ReNcell CX (cell line): ENCODE measurements around a stretch of chr9.

GRCh38 chr9:128274712-128275508 is 897 bp downstream of the GOLGA2 start:
- PRO-cap: no peak

DNA sequence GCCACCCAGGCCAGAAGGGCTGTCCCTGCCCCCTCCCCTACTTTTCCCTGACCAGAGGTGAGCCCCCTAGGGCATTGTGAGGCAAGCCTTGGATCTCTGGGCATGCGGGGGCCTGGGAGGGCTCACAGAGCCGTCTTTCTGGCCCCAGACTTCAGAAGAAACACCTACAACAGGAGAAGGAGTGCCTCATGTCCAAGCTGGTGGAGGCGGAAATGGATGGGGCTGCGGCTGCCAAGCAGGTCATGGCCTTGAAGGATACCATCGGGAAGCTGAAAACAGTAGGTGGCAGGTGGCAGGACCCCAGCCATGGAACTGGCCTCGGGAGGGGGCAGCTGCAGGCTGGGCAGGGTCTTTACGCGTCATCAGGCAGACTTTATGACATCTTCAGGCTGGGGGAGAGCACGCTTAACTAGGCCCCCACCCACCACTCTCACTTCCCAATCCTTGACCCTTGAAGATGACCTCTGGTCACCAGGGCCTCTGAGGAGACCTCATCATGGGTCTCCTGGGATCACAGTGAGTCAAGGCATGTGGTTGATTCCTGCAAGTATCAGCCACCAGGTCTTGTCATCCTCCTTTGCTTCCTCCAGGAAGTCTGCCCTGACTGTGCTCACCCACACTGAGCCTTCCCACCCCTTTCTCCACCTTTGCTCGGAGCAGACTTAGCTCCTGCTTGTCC is 17.1 kb downstream of the ODF2 start:
- PRO-cap: no peak

DNA sequence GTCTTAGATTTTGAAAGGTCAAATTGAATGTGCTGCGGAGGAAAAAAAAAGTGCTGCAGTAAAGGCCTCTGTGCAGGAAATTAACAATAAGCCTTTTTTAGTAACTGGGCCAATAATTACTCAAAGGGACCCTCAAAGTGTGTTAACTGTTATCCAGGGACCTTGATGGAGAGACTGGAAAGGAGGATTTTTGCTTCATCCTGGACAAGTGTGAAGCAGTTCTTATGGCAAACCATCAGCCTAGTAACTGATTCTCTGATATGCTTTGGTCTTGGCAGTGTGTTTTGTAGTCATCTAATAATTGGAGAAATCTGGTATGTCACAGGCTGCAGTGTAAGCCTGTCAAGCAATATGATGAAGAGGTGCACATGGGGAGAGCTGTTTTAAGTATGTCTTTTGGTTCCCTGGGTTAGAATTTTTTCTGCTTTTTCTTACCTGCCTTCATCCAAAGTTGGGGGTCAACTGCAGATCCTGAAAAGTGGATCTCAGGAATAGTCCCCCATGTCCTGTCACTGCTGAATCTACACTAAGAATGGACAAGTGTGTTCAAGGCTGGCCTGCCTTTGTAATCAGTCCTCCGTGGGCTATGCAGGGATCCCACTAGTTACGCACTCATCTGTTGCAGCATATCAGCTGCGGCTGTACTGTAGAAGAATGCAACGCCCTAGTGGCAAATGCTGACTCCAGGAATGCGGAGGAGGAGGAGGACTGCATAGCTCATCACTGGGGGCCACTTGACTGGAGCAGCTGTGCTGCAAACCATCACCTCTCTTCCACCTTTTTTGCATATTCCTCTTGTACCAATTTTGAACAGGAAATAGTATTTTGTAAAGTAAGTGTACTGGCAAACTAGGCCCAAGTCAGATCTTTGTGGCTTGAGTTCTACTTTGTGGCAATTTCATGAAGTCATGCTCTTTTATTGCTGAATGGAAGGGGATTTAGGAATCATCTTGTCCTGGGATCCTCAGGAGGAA is 1.9 kb downstream of the SPTAN1 start:
- PRO-cap: no peak

- PRO-cap: no peak
Observed at GRCh38 chr9:128555210-128555708, 2.9 kb downstream of the SPTAN1 start.

GRCh38 chr9:128558976-128559287 is 6.5 kb downstream of the SPTAN1 start:
- PRO-cap: no peak

DNA sequence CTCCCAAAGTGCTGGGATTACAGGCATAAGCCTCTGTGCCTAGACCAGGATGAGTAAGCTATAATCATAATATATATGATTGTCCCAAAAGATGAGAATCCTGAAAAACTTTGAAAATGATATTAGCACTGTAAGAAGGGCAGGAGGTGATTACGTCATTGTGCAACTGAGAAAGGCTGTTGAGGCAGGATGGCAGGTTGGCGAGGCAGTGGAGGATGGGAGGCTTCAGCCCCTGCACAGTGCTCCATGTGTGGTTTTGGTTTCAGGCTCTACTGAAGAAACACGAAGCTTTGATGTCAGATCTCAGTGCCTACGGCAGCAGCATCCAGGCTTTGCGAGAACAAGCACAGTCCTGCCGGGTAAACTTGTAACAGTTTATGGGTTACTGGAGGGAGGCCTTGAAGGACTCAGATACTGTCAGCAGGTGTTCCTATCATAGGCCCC is 35.0 kb downstream of the SPTAN1 start:
- PRO-cap: no peak

DNA sequence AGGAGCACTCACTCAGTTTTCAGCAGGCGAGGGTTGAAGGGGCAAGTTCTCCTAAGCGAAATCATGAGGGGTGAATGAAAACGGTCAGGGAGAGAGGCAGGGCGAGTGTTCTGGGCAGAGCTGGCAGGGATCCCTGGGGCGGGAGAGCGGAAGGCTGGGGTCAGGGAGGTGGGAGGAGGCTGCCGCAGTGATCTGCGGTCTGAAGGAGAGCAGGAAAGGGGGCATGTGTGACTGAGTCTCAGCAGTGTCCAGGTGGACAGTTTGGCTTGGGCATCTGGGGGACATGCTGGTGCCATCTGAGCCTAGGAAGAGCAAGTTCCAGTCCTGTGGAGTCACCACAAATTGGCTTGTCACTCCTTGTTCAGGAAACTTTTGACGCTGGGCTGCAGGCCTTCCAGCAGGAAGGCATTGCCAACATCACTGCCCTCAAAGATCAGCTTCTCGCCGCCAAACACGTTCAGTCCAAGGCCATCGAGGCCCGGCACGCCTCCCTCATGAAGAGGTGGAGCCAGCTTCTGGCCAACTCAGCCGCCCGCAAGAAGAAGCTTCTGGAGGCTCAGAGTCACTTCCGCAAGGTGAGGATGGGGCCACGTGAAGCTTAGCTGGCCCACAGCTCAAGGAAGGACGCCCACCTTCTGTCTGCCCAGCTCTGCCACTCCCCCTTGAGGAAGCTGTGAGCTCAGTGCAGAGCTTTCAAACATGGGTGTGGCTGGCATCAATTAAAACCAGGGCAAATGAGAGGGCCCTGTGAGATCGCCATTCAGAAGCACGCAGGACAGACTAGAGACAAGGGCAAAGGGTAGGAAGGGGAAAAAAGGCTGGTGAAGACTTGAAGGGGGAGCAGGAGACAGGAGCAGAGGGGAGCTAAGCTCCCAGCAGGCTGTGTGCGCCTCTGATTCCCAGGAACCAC is 31.0 kb downstream of the DYNC2I2 start:
- PRO-cap: no peak

DNA sequence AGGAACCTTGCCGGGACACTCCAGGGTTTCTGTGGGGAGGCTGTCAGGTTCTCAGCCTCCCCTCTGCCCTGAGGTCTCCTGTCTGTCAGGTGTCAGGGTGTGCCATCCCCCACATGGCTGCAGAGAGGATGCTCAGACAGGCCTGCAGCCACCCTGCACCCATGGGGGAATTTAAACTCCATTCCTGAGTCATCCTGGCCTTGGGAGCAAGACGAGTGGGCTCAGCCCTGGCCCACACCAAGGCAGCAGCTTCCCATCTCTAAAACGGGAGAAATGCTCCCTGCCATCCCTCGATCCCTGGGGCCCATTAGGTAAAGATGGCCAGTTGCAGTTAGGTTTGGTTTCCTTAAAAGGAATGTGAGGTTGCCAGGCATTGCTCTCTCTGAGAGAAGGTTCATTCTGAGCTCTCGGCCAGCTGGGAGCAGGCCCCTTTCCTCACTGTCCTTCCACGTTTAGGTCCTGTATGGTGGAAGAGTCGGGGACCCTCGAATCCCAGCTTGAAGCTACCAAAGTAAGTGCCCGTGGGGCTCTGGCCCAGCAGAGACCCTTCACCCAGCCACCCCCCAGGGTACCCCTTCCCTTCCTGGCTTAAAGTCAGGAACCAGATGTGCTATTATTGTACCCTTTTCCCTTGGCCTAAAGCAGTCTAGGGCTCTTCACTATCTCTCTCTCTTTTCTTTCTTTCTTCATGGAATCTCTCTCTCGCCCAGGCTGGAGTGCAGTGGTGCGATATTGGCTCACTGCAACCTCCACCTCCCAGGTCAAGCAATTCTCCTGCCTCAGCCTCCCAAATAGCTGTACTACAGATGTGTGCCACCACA is 26.6 kb downstream of the DYNC2I2 start:
- PRO-cap: no peak

DNA sequence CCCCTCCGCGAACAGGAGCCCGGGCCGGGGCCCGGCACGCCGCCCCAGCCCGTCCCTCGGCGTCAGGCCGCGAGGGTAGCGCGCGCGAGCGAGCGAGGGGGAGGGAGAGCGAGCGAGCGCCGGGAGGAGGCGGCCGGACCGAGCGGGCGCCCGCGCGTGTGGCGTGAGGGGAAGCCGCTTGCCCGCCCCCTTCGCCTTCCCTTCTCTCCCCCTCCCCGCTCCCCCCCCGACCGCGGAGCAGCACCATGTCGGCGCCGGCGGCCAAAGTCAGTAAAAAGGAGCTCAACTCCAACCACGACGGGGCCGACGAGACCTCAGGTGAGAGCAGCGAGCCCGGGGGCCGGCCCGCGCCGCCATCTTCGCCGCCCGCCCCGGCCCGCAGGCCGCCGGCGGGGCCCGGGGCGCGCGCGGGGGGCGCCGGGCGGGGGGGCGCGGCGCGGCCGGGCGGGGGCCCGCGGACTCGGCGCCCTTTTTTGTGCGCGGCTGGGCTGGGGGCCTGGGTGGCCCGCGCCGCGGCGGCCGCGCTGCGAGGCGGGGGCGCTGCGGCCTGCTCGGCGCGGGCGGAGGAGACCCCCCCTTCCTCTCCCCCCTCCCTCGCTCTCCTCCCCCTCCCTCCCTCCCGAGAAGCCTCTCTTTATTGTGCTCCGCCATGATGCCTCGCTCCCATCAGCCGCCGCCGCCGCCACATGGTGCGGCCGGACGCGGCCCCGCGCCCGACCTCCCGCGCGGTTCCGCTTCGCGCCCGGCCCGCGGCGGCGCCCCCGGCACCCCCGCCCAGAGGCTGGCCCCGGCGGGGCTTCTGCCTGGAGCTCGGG is 523 bp downstream of the SET start:
- PRO-cap: bidirectional peak, plus-strand start at position 672 of the sequence, minus-strand start at position 351 of the sequence

DNA sequence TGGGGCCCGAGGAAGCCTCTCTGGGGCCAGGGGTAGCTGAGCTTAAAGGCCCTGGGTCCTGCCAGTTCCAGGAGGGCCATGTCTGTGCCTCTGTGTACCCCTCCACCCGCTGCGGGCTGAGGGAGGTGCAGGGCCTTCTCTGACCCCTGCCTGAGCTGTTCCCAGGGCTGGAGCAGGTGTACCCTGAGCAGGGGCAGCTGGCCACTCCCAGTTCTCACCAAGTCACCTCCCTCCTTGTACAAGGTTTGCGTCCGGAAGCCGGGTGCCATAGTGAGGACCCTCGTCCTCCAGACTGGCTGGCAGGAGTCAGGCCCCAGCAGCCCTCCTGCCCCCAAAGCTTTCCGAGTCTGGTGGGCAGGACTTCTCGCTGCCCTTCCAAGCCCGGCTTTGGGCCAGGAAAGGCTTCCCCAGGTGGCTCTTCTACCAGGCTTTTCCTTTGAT is 9.2 kb upstream of the ENDOG start:
- PRO-cap: no peak

GRCh38 chr9:128819672-128820640 is 1.7 kb downstream of the ENDOG start:
- PRO-cap: no peak

GRCh38 chr9:128892119-128893147 is 10.5 kb downstream of the LRRC8A start:
- PRO-cap: unidirectional peak, plus-strand start at chr9:128892692

GRCh38 chr9:128899322-128900331 is 17.7 kb downstream of the LRRC8A start:
- PRO-cap: no peak

DNA sequence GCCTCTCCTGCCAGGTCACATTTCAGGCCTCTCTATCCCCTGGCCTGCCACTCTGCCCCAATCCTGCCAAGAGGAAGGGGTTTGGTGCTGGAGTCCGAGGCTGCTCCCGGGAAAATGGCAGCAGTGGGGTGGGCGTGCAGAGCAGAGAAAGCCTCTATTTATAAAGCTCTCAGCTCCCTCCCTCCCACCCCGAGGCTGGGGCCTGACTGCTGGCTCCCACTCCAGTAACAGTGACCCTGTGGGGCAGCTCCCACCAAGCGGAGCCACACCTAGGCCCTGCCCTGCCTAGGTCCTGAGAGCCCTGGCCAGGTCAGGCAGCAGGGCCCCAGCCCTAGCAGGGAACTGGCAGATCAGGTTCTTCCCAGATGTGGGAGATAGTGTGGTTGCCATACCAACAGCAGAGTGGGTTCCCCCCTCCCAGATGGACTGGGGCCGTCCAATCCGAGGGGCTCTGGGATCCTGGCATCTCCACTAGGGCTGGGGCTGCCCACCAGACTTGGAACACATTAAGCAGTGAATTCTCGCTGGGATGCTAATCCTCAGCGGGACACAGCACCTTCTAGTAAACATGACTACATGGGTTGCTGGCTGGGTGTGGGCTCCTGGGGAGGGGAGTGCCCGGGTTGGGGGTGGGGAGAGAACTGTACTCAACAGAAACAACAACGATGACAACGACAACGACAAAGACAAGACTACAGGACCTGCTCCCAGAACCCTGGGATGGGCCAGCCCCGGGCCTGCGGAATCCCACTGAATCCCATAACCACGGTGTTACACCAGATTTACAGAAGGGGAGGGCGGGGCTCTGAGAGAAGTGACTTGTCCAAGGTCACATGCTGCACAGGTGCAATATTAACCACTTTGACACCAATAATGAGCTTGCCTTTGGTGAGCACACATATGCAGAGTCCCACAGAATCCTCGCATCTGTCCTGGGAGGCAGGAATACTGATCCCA is 1.5 kb downstream of the SH3GLB2 start:
- PRO-cap: unidirectional peak, minus-strand start at position 338 of the sequence

GRCh38 chr9:129052544-129053071 is 16.2 kb downstream of the MIGA2 start:
- PRO-cap: no peak

DNA sequence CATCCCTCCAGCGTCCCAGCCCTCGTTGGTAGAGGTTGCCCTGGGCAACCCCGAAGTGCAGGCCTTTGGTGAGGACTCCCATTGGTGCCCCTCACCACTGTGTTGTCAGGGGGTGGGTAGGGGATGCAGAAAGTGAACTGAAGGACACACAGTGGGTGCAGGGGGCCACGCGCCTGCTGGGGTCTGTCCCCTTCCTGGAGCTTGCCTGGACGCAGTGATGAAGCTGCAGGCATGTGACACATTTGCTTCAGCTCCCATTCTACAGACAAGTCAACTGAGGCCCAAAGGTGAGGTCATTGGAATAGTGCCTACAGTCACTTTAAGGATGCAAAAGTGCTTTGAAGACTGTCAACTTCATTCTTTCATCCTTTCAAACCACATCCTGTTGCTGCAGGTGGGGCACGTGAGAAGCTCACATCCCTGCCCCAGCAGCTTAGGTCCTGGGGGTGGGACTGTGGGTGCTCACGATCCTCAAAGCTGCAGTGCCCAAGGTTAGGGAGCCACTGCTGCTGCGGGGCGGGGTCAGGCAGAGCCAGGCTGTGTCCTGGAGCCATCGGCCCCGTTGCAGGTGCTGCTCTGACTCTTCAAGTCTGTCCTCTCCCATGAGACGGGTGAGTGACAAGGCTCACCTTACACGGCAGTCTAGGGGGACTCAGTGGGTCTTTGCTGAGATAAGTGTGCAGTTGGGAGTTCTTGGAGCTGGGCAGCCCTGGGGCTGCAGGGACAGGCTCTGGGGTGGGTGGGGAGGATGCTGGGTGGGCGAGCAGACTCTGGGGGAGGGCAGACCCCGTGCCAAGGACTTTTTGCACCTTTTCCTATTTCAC is 57.9 kb upstream of the IER5L start:
- PRO-cap: no peak

GRCh38 chr9:129246335-129247157 is 68.5 kb upstream of the IER5L start:
- PRO-cap: no peak

GRCh38 chr9:129253900-129254743 is 76.1 kb upstream of the IER5L start:
- PRO-cap: no peak

DNA sequence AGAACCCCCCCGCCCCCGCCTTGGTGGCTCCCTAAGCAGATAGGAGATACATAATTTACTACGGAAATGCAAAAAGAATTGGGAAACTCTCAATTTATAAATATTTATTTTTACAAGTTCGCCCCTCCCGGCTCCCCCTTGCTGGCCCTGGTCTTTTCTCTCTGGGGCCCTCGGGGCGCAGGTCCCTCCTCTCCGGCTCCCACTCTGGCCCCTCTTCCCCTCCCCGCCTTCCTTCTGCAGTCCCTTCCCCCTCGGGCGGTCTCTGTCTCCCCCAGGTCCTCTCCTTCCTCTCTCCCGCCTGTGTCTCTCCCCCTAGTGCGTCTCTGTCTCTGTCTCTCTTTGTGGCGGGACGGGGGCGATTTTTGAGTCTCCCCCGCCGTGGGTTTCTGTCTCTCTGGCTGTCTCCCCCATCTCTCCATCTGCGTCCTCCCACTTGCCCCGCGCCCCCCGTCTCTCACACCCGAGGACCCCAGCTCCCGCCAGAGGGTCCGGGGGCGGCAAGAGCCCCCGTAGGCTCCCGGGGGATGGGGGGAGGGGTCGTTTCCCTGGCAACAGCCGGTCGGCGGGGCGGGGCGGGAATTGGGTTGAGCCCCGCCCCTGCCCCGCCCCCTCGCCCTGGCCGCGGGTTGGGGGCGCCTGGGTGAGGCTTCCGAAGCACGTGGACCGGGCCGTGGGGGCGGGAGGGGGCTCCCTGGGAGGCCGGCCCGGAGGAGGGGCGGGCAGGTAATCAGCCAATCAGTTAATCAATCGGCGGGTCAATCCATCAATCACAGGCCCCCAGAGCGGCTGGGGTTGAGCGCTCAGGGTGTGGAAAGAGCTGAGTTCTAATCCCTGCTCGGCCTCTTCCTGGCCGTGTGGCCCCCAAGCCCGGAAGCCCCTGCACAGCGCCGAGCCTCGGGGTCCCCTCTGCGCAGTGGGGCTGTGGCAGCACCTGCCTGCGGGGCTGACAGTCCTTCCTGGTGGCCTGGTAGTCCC is 173.9 kb upstream of the IER5L start:
- PRO-cap: unidirectional peak, plus-strand start at position 159 of the sequence

- PRO-cap: no peak
Observed at GRCh38 chr9:129414077-129414314, 206.9 kb downstream of the C9orf50 start.